AG08470 (cell line): ENCODE measurements around the genes NUDT4B, H4C15, BOLA1 and VPS45.

- RRBS = no CpG with 5 or more reads among the region's 8 CpGs
Observed at GRCh38 chr1:147620100-147620594, 50.2 kb downstream of the ACP6 start.

GRCh38 chr1:148013399-148014093 is 85.3 kb downstream of the GPR89B start:
- RRBS = no CpG with 5 or more reads among the region's 31 CpGs

GRCh38 chr1:148373397-148373973 is 109.6 kb downstream of the PPIAL4G start:
- RRBS = no CpG with 5 or more reads among the region's 9 CpGs

DNA sequence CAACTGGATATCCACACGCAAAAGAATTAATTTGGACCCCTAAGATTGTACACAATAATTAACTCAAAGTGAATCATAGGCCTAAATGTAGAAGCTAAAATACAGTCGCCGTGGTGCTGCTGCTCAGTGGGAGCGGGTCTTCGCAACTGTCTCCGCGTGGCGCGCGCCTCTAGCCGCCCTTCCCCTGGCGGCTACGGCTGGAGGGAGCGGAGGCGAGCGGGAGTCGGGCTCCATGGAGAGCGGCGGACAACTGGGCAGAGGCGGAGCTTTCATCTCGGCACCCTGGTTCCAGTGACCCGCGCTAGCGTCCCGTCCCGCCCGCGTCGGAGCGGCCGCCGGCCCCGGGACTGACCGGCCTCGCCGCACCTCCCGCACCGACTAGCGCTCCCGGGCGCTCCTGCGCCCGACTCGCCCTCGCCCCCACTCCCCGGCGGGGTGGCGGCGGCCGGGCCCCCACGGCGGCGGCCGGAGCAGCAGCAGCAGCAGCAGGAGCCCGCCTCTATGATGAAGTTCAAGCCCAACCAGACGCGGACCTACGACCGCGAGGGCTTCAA is at the start of gene NUDT4B:
NUDT4B (plus strand) TSS at position 323 of the 554 bp plus-strand sequence.
- RRBS = no CpG with 5 or more reads among the region's 60 CpGs

- RRBS = no CpG with 5 or more reads among the region's 8 CpGs
Observed at GRCh38 chr1:148951350-148951651, 107.1 kb downstream of the PDE4DIP start.

- RRBS = 2% methylated on average over 31 of the region's 86 CpGs
Observed at GRCh38 chr1:148951652-148952739, 107.8 kb downstream of the PDE4DIP start.

DNA sequence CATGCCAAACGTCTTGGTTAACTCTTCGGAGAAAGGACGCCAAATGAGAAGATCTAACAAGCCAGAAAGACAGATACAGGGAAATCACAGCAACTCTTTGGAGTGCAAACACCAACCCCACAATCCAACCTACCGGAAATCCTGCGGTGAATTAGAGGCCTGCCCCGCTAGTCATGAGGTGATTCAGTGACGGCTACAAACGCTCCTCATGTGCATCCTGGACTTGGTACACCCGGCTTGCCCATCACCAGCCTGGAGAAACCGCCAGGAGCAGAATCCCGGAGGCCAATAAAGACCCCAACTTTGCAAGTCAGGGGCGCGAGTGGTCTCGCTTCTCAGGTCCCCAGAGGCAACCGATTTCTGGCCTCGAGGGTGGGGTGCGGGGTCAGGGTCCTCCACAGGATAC is 752 bp downstream of the NBPF9 start:
- RRBS = no CpG with 5 or more reads among the region's 17 CpGs

GRCh38 chr1:149229646-149230301 is 126.4 kb upstream of the NBPF9 start:
- RRBS = no CpG with 5 or more reads among the region's 6 CpGs

- RRBS = no CpG with 5 or more reads among the region's 48 CpGs
Observed at GRCh38 chr1:149285451-149286056, 104.9 kb upstream of the NOTCH2NLC start.

DNA sequence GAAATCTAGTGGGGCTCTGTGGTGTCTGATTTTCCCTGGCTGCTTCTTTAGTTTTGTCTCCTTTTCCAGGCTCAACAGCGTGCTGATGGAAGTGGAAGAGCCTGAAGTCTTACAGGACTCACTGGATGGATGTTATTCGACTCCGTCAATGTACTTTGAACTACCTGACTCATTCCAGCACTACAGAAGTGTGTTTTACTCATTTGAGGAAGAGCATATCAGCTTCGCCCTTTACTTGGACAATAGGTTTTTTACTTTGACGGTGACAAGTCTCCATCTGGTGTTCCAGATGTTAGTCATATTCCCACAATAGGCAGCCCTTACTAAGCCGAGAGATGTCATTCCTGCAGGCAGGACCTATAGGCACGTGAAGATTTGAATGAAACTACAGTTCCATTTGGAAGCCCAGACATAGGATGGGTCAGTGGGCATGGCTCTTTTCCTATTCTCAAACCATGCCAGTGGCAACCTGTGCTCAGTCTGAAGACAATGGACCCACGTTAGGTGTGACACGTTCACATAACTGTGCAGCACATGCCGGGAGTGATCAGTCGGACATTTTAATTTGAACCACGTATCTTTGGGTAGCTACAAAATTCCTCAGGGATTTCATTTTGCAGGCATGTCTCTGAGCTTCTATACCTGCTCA is 29.1 kb upstream of the PPIAL4C start:
- RRBS = no CpG with 5 or more reads among the region's 12 CpGs

DNA sequence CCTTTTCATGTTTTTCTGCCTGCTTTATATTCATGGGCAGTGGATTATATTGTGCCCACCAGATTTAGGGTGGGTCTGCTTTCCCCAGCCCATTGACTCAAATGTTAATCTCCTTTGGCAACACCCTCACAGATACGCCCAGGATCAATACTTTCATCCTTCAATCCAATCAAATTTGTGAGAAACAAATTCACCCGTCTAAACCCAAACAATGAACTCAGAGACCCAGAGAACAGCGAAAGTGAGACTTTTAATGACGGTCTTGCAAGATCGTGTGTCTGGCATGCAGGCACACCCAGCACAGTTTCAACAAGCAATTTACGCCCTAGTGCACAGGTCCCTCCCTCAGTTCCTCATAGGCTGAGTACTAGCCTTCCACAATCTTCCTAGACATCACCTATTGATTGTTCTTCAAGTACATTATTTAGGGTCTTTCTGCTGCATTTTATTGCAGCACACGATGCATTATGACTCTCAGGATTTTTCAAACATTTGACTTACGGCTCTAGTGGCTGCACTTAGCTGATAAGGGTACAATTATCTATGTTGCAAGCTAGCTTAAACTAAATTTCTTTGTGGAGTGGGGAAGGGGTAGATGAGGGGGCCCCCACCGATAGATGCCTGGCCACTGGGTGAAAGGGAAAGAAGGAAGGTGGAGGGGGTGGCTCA is 50.0 kb downstream of the PPIAL4C start:
- RRBS = no CpG with 5 or more reads among the region's 9 CpGs

DNA sequence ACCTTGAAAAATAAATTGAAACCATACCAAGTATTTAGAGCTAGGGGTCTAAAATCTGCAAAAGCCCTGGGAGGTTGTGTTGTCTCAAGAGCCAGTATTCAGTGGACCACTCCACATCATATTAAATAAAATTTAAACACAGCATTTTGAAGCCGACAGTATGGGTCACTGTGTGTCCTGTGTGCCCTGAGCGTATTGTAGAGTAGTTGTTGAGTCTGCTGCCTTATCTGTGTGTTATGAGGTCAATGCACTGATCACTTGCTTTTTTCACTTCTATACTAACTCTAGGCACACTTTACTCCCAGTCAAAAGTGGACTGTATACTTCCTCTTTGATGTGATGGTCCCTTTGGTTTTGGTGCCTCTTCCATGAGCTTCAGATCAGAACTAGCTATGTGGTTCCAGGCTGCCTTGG is 81.9 kb downstream of the PPIAL4C start:
- RRBS = no CpG with 5 or more reads among the region's 2 CpGs

GRCh38 chr1:149692742-149692963 is 89.8 kb upstream of the FCGR1A start:
- RRBS = no CpG with 5 or more reads among the region's 10 CpGs

DNA sequence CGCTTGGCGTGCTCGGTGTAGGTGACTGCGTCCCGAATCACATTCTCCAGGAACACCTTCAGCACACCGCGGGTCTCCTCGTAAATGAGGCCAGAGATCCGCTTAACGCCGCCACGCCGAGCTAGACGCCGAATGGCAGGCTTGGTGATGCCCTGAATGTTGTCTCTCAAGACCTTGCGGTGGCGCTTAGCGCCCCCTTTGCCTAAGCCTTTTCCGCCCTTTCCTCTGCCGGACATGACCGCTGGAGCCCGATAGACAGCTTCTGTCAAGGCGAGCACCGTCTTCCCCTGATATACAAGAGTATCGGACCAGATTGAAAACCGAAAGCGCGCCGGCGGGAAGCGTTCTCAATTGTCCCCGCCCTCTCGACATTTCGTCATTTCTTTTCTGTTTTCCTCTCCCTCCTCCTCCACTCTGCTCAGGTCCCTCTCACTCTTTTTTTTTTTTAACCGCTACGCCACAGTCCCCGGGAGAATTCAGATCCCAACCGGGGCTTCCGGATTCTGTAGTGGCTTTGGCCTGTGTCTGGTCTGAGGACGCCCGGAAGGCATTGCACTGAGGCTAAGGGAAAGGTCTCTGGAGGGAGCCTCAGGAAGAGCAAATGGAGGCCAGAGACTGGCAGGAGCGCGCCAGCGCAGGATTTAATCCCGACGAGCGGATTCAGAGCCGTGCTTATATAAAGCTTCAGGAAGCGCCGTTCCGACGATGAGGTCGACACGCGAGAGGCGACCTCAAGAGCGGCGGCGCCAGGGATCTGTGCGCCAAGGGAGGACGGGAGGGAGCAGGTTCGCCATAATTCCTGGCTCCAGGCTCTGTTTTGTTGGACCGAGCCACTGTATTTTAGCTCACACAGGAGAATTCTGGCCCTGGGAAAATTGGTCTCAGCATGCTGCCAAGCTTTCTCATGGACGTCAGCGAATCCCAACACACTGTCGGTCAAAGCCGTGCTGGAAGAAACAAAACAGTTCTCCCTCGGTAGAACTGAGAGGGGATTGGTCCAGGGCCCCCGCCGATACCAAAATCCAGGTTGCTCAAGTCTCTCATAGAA is at the start of gene H4C15:
H4C15 (minus strand) TSS at position 264 of the 1,048 bp plus-strand sequence.
- RRBS = no CpG with 5 or more reads among the region's 70 CpGs

- RRBS = no CpG with 5 or more reads among the region's 23 CpGs
Observed at GRCh38 chr1:149888689-149889555, 1.2 kb upstream of the H2AC21 start.

- RRBS = 33% methylated on average over 13 of the region's 82 CpGs
Observed at GRCh38 chr1:149899264-149900641, at the start of gene BOLA1. Gene BOLA1 (plus strand): TSS chr1:149899568.

GRCh38 chr1:149931179-149931988 is 3.8 kb upstream of the SF3B4 start:
- RRBS = no CpG with 5 or more reads among the region's 15 CpGs

GRCh38 chr1:149995122-149995525 is 15.4 kb downstream of the OTUD7B start:
- RRBS = no CpG with 5 or more reads among the region's 6 CpGs

DNA sequence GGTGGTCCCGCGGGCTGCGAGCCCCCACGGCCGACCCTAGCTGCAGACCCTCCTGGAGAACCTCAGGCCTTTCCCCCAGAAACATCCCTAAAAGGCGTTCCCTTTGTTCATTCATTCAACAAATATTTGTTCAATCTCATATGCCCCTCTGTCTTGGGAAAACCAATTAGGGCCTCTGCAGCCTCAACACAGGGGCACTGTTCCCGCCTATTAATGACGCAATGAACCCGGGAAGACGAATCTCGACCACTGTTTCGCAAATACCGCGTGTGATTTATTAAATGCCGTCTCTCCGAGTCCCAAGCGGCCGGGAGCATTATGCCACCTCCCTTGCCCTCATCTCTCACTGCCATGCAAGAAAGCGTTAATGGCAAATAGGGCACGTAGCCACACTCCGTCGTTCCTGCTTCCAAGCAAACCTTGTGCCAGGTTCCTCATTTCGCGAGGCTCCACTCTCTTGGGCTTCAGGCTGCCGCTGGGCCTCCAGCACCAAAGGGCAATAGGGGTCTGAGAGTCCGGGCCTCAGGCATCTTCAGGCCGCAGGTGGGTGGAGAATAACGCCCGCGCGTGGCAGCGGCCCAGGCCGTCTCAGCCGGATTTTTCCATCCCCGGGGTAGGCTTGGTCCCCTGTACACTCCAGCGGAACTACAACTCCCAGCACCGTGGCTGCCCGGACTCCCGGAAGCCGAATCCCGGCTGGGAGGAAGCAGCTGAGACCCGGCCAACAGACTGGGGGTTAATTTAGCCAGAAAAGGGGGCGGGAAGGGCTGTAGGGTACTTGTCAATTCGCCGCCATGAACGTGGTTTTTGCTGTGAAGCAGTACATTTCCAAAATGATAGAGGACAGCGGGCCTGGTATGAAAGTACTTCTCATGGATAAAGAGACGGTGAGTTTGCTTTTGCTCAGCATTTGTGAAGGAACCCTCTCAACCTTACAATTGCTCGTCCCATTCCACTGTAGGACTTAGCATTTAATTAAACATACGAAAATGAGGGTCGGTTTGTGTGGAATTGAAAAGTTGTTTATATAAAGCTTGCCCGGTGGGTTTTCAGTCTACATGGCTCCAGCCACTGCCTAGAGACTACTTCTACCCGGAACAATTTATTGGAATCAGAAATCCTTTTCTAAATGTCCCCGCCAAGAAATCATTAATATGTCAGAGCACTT is at the start of gene VPS45:
VPS45 (plus strand) TSS at position 713 of the 1,168 bp plus-strand sequence.
- RRBS = 1% methylated on average over 20 of the region's 54 CpGs

GRCh38 chr1:150151189-150151782 is 1.6 kb downstream of the PLEKHO1 start:
- RRBS = no CpG with 5 or more reads among the region's 12 CpGs